Cytotoxic T cell (primary cell): ENCODE measurements around a stretch of chr9.

DNA sequence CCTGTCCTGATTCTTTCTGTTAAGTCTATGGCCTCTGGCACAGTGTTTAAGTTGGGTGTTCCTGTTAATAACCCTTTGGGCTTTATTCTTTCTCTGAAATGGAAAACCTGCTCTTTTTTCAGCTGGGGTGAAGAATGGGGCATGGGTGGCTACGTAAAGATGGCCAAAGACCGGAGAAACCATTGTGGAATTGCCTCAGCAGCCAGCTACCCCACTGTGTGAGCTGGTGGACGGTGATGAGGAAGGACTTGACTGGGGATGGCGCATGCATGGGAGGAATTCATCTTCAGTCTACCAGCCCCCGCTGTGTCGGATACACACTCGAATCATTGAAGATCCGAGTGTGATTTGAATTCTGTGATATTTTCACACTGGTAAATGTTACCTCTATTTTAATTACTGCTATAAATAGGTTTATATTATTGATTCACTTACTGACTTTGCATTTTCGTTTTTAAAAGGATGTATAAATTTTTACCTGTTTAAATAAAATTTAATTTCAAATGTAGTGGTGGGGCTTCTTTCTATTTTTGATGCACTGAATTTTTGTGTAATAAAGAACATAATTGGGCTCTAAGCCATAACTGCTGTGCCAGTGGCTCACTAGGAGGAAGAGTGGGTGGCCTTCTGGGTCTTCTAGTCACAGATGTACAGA is 5.1 kb downstream of the CTSL start:
- PRO-cap, 2 experiments: no peak in any of the 2 experiments

GRCh38 chr9:87792660-87794047 is 67.2 kb downstream of the CTSL start:
- PRO-cap, 2 experiments: no peak in any of the 2 experiments

GRCh38 chr9:88075834-88076503 is 62.3 kb downstream of the SPATA31C2 start:
- PRO-cap, 2 experiments: no peak in any of the 2 experiments

DNA sequence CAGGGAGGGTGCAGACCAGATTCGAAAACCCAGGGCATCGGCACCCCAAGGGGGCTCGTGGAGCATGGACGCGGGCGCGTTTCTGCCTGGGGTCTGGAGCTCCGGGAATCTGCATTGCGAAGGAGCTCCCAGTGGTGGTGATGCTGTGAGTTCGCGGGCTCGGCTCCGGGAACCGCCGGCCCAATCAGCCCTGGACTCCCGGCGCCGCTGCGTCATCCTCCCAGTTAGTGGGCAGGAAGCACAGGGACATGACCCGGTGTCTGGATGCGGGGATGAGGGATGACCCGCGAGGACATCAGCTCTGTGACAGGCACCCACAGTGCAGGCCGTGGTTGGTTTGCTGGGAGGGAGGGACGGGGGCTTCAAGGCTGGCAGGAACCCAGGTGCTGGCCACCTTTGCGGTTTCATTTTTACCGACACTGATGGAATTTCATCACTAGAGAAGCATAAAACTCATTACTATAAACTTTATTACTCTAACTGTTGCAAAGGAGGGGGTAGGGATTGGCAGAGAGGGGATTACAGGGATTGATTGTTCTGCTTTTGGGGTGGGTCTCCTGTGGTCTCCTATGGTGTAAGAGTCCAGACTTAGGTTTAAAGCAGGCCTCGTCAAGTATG is 1.1 kb downstream of the NXNL2 start:
- PRO-cap, 2 experiments: no peak in any of the 2 experiments

GRCh38 chr9:88574955-88575268 is 39.9 kb downstream of the NXNL2 start:
- PRO-cap, 2 experiments: no peak in any of the 2 experiments

DNA sequence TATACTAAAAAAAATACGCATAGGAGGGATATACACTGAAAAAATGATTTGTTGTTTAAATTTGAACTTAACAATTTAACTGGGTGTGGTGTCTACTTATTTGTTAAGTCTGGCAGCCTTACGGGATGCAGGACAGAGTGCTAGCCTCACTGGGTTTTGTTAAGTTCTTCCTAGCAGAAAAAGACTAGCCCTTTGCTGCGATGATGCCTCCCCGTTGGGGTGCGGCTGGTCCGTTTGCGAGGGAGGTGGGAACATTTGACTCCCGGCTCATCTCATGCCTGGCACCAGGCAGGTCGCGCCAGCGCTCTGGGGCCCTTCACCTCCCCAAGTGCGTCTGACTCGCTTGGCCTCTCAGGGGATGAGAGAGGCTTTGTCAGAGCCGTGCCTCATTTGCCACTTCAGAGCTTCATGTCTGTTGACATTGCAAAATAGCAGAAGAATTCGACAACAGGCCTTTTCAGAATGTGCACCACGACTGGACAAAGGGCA is 171.0 kb downstream of the NXNL2 start:
- PRO-cap, 2 experiments: no peak in any of the 2 experiments

- PRO-cap, 2 experiments: no peak in any of the 2 experiments
Observed at GRCh38 chr9:88814263-88814953, 176.9 kb upstream of the S1PR3 start.

GRCh38 chr9:89007864-89008274 is 16.6 kb downstream of the S1PR3 start:
- PRO-cap, 2 experiments: no peak in any of the 2 experiments

DNA sequence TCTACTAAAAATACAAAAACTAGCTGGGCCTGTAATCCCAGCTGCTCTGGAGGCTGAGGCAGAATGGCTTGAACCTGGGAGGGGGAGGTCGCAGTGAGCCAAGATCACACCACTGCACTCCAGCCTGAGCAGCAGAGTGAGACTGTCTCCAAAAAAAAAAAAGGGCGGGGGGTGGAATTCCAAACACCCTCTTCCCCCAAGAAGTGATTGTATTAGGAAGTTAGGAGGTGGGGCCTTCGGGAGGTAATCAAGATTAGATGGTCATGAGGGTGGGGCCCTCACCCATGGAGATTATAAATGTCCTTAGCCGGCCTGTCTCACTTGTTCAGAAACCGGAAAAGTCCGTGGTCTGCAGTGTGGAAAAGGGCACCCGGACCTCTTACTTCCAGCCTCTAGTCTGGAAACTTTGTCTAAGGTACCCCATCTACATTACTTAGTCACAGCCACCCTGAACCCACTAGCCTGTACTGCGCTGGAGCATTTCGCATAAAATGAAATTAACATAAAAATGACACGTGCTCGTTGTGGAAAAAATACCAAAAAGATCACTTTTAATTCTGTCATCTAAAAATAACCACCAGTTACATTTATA is 1.4 kb upstream of the CKS2 start:
- PRO-cap, 2 experiments: no peak in any of the 2 experiments

- PRO-cap, 2 experiments: peak in 1 of 2 experiments; most common plus-strand start chr9:89329459 (in 1)
Observed at GRCh38 chr9:89329200-89329535, 10.9 kb downstream of the SECISBP2 start.

DNA sequence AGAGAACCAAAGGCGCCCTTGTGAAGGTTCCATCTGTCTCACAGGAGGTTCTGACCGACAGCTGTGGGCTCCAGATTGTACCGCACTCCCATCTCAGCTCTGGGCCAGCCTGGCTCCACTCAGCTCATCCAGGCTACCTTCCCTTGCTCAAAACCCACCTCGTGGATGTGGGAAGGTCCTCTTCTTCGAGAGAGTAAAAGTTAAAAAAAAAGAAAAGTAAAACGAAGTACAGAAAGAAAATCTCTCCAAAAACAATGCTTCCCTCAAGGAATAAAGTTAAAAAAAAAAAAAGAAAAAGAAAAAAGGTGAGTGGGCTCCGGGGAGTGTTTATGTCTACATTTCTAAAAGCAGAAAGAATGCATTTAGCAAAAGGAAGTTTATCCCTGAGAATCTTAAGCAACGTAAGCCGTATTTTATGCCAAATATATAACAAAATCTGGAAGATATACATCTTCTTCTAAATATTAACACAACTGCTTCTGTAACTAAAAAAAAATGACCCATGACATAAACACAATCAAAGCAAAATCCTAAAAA is 59.5 kb downstream of the SECISBP2 start:
- PRO-cap, 2 experiments: no peak in any of the 2 experiments

DNA sequence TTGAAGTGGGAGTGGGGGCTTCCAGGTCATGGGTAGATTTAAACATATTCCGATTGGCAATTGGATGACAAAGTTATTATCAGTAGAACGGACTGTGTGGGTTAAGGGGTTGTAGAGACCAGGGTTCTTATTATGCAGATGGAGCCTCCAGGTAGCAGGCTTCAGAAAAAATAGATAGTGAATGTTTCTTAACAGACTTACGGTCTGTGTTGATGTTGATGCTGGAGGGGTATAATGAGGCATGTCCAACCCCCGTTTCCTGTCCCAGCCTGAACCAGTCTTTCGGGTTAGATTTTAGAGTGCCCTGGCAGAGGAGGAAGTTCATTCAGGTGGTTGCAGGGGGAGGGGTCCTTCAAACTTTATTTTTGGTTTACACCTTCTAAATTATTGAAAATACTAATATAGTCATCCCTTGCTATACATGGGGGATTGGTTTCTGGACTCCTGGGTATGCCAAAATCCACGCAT is 9.7 kb upstream of the SEMA4D start:
- PRO-cap, 2 experiments: peak in 1 of 2 experiments; most common plus-strand start position 324 of the sequence (in 1)

- PRO-cap, 2 experiments: peak in 2 of 2 experiments; most common plus-strand start chr9:89522386 (in 2); most common minus-strand start chr9:89522354 (in 2)
Observed at GRCh38 chr9:89522103-89522936, 24.4 kb upstream of the SEMA4D start.

GRCh38 chr9:89525806-89526398 is 28.0 kb upstream of the SEMA4D start:
- PRO-cap, 2 experiments: no peak in any of the 2 experiments

GRCh38 chr9:89647968-89648765 is 43.4 kb downstream of the GADD45G start:
- PRO-cap, 2 experiments: no peak in any of the 2 experiments

DNA sequence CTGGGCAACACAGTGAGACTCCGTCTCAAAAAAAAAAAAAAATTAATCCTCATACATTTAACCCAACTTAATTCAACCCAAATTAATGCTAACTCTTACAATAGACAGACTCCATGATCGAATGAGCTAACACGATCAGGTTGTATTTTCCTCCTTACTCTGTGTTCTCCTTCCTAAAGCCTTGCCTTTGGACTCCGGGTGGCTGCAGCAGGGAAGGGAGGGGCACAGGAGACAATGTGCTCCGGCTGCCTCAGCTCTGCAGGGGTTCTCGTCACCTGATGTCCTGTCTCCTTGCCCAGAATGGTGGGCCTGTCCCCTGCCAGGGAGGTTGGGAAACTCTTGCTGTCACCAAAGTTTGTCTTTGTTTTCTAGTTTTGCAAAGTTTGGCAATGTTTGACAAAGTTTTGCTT is 49.1 kb downstream of the GADD45G start:
- PRO-cap, 2 experiments: no peak in any of the 2 experiments

- PRO-cap, 2 experiments: no peak in any of the 2 experiments
Observed at GRCh38 chr9:89664787-89665393, 60.1 kb downstream of the GADD45G start.

DNA sequence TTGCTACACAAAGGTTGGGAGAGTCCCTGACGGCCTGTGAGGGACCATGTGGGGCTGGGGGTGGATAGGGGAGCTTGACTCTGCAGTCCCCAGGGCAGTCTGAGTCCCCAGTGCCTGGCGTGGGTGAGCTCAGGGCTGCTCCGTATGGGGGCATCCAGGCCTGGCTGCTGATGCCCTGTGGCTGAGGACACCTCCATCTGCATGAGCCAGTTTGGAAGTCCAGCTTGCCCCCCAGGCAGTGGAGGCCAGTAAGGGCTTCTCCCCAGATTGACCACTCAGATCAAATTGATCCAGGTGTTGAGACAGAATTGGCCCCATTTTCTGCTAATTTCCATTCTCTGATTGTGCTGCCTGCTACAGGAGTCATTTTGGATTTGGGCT is 96.7 kb downstream of the GADD45G start:
- PRO-cap, 2 experiments: peak in 2 of 2 experiments; most common plus-strand start position 92 of the sequence (in 2)

GRCh38 chr9:89730505-89731200 is 125.8 kb downstream of the GADD45G start:
- PRO-cap, 2 experiments: no peak in any of the 2 experiments

DNA sequence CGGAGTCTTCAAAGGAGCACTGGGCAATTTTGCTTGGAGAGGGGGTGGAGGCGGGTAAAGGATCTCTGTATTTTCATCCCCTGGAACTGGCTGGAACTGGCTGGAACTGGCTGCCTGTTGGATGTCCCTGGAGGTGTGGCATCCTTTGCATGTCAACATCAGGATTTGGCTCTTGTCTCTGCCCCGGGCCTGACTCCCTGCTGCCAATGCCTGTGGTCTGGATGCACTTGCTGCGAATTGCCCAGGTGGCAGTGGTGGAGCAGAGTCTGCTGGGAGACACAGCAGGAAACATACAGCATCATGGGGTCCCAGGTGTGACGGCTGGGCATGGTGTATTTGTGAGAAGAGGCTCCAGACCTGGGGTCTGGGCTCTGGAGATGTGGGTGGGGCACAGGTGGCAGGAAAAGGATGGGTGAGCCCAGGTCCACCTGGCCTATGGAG is 391.4 kb downstream of the GADD45G start:
- PRO-cap, 2 experiments: no peak in any of the 2 experiments